ENCODE measurements around a stretch of chr17.

GRCh38 chr17:36107589-36108158 lies 4.0 kb downstream of the CCL4 start:
- RRBS: no CpG with 5 or more reads among the region's 4 CpGs

DNA sequence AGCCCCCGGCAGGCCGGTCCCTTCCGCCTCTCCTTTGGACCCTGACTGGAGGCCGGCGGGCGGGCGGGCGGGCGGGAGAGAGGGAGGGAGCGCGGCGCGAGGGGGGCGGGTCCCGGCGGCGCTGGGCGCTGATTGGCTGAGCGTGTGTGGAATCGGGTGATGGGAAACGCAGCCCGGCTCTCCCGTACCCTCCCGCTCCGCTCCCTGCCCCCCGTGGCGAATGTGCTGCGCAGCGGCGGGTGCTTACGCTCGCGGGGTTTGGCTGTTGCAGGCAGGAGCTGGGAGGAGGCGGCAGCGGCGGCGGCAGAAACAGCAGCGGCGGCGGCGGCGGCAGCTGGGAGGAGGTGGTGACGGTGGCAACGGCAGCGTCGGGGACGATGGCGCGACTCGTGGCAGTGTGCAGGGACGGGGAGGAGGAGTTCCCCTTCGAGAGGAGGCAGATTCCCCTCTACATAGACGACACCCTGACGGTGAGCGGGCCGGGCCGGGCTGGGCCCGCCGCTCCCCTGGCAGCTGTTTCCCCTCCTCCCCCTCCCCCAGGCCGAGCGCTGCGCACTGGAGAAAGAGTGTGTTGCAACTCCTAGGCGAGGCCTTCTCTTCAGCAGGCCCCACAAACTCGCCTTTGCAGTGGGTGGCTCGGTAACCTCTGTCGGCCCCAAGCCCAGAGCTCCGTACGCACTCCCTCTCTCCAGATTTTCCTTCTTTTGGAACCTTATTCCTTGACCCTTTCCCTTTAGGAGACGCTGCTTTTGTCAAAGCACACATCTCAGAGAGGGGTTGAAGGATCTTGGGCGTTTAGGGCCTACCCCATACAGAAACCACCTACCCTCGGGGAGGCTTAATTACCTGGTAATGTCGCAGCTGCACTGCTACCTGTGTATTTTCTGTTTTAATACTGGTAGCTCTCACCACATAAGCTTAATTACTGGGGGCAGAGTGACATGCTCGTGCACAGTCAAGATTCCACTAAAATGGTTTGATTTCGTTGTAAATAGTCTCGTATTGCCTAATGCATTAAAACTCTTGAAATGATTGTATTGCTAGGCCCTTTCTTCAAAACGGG lies 960 bp downstream of the GGNBP2 start:
- RRBS: no CpG with 5 or more reads among the region's 76 CpGs

DNA sequence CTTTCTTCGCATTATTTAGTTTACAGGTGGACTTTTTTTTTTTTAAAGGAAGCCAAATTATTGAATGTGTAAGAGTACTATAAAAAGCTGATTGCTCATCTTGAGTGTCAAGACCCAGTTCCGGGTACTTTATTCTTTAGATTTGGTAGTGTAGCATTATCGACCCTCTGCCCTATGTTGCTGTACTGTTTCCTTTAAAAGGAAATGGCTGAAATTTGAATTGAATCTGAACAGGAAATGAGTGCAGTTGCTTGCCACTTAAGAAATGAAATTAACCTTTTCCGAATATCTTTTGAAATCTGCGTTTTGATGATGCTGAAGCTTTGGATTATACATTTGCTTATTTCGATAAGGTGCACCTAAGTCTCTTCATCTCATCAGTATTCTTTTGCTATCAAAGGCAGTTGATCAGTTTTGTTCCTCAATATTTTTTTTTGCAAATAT lies 1.7 kb downstream of the GGNBP2 start:
- RRBS: no CpG with 5 or more reads among the region's 6 CpGs

DNA sequence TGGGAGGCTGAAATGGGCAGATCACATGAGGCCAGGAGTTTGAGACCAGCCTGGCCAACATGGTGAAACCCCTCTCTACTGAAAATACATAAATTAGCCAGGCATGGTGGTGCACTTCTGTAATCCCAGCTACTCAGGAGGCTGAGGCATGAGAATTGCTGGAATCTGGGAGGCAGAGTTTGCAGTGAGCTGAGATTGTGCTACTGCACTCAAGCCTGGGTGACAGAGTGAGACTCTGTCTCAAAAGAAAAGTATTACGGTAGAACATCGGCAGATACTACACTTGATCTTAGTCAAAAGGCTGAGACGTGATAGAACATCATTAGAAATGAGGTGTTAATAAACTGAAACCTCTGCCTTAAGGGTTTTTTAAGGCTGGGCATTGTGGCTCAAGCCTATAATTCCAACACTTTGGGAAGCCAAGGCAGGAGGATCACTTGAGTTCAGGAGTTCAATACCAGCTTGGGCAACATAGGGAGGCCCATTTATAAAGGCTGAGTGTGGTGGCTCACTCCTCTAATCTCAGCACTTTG lies 20.8 kb upstream of the DHRS11 start:
- RRBS: no CpG with 5 or more reads among the region's 3 CpGs

GRCh38 chr17:36577728-36578260 lies 13.9 kb upstream of the DHRS11 start:
- RRBS: no CpG with 5 or more reads among the region's 7 CpGs

DNA sequence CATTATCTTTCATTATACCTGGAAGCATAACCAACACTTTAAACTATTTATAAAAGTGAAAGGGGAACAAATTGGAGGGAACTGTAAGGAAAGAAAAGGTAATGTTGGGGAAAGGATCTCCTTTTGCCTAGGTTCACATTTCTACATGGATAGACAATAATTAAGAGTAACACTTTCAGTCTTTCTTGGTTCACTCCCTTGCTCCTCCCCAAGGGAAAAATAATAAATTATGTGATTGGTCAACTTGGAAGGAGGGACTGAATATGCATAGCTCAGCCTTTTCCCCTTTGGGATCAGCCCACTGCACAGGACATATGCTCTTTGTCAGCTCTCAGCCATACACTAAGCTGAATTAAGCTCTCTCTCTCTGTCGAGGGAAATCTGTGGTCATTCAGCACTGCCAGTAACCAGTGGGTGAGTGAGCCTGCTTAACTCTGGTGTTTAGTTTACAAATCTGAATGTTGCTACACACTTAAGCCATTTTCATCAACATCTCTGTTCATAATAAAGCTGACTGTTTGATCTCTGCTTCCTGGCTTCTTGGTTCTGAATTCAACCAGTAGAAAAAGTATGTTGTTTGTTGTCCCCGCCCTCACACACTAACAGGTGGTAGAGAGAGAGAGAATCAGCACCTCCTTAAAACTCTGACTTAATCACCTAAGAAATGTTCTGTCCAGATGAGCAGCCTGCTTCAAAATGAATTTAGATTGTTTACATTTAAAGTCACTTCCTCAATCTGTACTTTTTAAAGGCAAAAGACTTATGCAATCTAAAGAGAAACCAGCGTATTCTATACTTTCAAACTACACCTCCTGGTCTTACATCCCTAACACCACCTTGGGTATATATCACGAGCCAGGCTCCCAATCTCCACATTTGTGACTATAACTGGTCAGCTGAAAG lies 102.3 kb upstream of the C17orf78 start:
- RRBS: no CpG with 5 or more reads among the region's 4 CpGs

- RRBS: no CpG with 5 or more reads among the region's 12 CpGs
Measured at GRCh38 chr17:37687016-37687514, 43.8 kb upstream of the DDX52 start.

DNA sequence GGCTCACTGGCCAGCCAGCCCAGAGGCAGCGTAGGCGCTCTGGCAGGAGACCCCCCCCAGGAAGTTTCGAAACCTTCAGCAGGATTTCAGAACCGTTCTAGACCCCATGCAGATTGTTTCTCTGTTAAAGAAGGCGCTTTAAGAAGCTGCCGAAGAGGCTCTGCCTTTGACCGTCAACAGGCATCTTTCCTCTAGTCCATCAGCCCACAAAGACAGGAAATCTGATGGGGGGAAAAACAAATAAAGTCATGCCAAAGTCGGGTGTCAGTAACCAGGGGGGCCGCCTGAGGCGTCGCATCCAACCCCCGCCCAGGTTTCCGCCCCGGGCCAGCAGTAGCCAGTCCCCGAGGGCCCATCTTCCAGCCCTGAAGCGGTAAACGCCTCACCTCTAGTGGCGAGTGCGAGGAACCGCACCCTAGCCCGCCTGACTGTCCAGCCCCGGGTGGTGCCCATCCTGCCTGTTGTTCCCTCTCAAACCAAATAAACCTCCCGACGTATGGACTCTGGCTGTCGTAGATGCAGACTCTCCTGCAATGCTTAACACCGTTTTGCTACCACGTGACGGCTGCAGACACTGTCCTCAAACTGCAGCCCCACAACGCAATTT lies 79.6 kb upstream of the TBC1D3K start:
- RRBS: no CpG with 5 or more reads among the region's 29 CpGs

DNA sequence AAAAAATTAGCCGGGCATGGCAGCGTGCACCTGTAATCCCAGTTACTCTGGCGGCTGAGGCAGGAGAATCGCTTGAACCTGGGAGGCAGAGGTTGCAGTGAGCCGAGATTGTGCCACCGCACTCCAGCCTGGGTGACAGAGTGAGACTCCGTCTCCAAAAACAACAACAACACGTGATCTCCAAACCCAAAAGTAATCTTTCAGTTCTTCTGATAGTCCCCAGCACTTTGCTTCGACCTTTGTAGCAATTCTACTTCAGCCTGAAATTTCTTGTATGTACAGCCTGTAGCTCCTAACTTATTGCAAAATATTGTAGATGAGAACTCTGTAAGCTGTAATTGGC lies 1.4 kb upstream of the MRPL45 start:
- RRBS: no CpG with 5 or more reads among the region's 9 CpGs

DNA sequence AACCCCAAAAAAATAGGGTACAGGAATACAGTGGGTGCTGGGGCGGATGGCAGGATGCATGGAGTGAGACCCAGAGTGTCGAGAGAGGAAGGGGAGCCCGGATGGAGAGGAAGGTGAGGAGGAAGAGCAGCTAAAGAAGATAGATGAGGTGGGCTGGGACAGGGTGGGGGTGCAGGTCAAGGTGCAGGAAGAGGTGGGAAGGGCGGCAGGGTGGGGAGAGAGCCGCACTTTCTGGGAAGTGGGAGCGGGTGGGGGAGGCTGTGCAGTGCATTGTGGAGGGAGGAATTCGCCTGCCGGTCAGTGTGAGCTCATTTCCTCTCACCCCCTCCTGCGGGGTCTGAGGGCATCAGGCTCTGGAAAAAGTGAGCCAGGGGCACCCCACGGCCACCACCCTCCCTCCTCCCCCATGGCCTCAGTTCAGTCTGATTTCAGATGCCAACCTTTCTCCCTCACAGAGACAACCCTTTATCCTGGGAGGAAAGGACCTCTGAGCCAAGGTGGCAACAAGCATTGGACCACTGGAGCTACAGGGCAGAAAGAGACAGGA lies 2.5 kb upstream of the ARHGAP23 start:
- RRBS: no CpG with 5 or more reads among the region's 10 CpGs

DNA sequence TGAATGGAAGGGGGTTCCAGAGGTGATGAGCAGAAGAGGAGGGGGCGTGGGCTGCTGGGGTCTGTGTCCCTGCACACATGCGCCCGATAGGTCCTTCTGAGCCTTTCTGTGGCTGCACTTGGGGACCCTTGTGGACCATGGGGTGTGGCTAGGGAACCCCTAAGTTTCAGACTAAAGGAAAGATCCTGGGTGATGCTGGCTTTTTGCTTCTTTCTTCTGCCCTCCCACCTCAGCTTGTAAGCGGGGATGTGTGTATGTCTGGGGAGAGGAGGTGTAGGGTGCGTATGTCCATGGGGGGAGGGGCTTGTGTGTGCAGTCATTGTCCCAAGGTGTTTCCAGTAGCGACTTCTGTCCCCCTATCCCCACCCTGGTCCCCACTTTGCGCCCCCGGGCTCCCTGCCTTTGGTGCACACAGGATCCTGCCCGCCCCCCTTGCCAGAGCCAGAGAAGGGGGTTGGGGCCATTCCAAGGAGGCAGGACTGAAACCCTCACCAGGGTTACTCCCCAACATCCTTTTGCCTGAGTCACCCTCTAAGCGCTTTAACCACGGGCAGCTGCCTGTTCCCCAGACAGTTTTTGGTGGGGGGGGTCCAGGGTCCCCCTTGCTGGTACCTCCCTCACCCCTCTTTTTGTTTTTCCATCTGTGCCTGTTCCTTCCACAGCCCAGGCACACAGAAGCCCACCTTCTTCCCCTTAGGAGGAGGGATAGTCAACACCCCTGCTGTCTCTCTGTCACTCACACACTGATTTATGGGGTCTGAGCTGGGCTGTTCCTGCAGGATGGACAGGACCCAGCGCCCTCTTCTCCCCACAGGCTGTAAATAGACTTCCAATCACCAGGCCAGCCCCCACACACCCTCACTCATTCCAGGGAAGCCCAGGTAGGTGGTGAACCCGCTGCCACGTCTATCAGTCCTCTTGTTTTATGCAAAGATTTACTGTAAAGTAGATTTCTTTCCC lies 83.2 kb downstream of the ARHGAP23 start:
- RRBS: no CpG with 5 or more reads among the region's 14 CpGs

DNA sequence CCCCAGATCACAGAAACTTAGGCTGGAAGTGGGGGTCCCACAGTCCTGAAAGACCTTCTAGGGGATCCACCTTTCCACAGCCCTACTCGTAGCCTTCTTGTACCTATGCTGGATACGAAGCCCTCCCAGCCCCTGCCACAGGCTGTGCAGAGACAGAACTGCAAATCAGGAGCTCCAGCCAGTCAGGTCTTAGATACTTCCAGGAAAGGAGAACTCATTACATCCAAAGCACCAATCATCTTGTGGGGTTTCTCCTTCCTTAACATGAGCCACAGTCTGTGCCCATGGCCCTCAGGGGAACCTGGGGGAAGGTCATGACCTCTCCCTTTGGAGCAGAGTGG lies 14.8 kb downstream of the SRCIN1 start:
- RRBS: no CpG with 5 or more reads among the region's 2 CpGs

DNA sequence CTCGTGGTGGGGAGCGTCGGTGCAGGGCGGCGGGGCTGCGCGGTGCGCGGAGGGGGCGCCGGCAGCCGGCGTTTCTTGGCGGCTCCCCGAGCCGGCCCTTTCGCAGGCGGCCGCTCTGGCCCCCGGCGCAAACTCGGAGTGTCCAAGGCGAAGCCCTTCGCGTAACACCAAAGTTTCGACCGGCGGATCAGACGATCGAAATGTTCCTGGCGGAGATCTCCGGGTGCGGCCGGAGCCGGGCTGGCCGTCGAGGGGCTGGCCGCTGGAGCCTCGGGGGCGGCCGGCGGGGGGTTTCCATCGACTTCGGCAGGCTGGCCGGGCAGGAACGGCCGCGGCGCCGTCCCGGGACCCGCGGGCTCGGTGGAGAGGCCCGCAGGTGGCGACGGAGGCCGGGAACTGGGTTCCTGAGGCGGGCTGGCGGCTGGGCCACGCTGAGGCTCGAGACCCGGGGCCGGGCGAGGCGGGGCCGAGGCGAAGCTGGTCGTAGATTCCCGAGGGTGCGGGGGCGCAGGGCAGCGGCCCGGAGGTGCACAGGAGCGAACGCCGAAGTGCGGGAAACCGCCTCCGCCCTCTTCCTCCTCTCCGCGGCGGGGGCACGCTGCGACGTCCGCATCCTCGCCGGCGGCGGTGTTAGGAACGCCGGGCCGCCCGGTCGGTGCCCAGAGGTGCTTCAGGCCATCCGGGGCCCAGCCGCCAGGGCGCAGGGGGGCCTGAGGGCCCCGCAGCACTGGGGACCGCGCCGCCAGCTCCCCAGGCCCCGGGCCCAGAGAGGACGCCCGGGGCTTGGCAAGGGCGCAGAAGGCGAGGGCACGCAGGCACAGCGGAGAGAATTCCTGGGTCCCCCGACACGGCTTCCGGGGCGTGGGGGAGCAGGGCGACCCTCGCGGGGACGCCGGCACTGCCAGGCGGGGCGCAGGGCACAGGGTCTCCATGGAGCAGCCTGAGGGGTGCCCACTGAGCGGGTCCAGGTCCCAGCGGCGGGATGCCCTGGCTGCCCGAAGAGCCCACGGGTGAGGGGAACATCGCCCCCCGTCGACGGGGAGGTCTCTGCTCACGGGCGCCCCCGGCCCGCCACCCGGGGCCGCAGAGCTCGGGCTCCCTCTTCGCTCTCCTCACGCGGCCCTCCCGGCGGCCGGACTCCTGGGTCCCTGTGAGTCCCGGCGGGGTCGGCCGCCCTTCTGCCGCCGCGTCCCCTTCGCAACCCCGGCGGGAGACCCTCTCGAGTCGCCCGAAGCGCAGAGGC lies 772 bp downstream of the EPOP start:
- RRBS: no CpG with 5 or more reads among the region's 157 CpGs

DNA sequence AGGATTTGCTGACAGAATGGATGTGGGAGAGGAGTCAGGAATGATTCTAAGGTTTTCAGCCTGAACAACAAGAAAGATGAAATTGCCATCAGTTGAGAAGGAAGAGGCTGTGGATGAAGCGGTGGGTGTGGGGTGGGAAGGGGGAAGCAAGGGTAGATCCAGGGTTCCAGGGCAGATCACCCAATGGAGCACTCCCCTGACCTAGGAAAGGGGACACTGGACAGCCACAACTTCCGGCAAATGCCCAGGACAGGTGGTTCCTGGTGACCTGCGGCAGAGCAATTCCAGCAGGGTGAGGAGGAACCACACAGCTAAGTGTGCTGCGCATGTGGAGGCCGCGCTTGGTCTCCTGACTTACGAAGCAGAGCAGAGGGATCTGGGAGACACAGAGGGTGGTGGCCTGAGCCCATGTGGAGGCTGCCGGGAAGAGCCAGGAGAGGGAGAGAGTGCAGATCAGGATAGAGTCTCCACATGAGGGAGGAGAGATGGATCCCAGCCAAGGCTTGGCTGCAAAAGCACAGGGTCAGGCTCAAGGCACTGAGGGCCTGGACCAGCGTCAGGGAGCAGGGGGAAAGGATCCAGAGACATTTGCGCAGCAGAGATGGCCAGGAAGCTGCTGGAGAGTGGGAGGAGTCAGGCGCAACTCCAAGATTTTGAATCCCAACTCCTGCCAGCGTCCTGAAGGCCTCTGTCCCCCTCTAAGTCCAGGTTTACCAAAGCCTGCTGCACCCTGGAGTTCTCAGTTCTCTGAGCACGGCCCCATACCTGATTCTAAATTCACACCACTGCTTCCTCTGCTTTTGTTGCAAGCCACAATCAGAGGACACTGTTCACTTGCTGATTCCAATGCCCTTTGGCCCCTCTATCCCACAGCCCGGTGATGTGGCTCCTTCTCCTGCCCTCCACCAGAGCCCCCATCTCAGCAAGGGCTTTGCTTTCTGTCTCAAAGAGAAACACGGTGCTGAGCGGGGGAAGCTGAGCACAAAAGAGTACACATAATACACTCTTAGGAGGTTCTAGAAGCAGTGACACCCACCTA lies 11.3 kb upstream of the MLLT6 start:
- RRBS: no CpG with 5 or more reads among the region's 16 CpGs

DNA sequence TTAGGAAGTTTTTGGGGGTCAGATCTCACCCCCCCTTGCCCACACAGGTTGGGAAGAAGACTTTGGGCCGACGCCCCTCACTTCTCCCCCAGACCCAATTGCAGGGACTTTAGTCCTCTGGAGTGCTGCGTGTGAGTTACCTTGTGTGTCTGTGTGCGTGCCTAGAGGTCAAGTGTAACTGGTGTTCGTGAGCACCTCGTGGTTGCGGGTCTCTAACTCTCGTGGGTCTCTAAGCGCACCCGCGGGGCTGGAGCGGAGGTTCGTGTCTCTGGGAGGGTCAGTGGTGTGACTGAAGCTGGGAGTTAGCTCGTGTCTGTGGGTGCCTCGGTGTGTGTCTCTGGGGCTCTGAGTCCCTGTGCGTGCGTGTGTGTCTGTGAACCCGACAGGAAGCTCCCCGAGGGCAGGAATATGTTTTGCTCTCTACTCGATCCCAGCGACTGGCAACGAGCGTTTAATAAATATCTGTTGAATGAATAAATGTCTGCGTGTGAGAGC lies 756 bp upstream of the MLLT6 start:
- RRBS: no CpG with 5 or more reads among the region's 24 CpGs

DNA sequence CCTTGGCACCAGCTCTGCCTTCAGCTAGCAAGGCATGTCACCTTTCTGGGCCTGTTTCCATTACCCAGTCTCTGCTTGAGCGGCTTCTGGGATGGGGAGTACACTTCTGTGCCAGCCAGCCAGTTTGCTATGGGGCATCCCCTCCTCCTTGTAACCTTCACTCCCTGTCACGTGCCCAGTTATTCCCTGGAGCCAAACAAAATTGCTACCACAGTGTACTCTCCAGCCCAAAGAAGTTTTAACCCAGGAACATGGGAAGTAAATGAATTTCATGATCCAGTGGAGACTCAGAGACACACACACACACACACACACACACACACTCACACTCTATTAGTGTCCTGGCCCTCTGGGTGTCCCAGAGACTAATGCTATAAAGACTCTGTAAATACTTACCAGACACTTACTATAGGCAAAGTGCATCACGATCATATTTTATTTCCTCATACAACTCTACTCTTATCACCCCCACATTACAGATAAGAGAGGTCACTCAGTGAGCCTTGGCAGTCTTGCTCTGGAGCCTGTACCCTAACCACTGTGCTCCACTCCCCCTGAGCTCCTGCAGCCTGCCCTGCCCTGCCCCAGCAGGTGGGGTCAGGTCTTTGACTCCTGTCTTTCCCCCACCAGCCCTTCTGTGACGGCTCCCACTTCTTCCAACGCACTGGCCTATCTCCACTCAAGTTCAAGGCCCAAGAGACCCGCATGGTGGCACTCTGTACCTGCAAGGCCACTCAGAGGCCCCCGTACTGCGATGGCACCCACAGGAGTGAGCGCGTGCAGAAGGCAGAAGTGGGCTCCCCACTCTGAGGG lies 2.7 kb downstream of the CISD3 start:
- RRBS: no CpG with 5 or more reads among the region's 10 CpGs

- RRBS: no CpG with 5 or more reads among the region's 6 CpGs
Measured at GRCh38 chr17:38733459-38734089, 3.4 kb downstream of the CISD3 start.

DNA sequence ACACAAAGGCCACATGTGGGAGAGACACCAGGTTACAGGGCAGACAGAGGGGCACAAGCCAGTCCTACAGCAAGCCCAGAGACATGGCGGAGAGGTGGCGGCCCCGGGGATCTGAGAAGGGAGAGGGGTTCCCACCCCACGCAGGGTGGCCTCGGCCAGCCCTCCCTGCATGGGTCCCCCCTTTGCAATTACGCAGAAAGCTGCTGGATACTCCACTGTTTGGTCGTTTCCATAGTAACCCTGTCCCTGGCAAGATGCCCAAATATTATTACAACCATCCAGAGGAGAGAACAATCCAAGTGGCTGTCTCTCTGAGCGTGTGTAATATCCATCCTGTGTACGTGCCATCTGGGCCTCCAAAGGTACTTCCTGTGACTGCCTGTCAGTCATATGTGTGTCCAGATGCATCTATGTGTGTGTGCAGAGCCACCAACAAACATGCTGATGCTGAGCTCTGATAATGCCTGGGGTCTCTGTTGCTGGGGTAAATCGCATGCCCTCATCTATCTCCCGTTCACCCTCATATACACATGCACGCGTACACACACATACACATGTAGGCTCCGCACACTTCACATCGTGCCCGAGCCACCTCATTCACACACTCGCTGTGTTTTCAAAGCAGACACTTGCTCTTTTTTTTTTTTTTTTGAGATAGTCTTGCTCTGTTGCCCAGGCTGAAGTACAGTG lies 5.5 kb downstream of the PCGF2 start:
- RRBS: no CpG with 5 or more reads among the region's 17 CpGs

DNA sequence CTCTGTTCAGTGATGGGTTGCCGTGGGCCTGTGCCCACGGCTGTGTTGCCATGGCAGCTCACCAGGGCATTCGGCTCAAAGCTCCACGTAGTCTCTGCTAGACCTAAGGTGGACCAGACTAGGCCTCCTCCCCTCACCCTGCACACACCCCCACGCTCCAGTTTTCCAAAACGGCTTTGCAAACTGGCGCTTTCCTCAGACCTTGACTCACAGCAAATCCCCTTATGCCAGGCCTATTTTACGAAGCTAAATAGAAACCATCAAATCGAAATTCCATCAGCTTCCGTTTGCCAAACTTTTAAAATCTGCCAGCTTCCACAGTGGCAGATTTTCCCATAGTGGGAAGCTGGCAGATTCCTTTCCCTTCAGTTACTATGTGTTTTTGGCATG lies 410 bp upstream of the CWC25 start:
- RRBS: no CpG with 5 or more reads among the region's 10 CpGs